Osteocyte (in vitro differentiated cells): ENCODE measurements around a stretch of chr7.

DNA sequence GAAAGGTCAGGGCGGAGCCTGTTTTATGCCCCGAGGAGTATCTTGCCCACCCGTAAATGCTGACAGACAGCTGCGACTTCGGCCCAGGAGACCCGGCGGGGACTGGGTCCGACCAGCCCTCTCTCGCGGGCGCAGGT, 447 bp upstream of the PALS2 start:
- PRO-cap: no peak

- PRO-cap: no peak
Observed at GRCh38 chr7:24819980-24820614, 62.8 kb upstream of the GSDME start.

DNA sequence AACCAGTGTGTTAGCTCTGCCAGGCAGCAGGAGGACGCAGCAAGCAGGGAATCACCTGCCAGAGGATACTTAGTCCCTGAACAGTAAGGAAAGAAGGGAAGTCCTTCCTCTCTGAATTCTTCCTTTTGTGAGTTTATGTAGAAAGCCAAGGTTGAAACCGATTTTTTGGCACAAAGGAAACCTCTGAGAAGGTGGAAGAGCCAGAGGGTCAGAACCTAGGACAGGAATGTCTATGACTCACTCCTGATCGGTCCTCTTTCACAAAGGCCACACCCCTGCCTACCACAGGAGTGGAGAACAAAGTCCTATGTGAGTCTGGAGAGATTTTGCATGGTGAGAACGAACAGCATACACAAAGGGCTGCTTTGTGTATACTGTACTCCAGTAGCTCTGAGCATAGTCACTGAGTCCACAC, 68.8 kb upstream of the GSDME start:
- PRO-cap: no peak

DNA sequence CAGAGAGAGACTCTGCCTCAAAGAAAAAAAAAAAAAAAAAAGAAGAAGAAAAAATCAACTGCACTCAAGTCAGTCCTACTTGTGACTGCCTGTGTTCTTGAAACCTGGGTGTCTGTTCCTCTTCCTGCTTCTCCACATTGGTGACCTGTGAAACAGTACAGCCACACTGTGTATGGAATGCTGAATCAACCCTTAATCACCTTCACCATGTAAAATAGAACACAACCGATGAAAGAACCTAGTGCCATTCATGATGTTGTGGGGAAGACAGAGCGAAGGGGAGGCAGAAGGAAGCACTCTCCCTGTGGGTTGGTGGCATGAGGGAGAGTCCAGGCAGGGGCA, 75.2 kb upstream of the GSDME start:
- PRO-cap: no peak

GRCh38 chr7:24842334-24843383, 85.4 kb upstream of the GSDME start:
- PRO-cap: no peak

GRCh38 chr7:24917860-24918544, 62.0 kb downstream of the OSBPL3 start:
- PRO-cap: no peak

DNA sequence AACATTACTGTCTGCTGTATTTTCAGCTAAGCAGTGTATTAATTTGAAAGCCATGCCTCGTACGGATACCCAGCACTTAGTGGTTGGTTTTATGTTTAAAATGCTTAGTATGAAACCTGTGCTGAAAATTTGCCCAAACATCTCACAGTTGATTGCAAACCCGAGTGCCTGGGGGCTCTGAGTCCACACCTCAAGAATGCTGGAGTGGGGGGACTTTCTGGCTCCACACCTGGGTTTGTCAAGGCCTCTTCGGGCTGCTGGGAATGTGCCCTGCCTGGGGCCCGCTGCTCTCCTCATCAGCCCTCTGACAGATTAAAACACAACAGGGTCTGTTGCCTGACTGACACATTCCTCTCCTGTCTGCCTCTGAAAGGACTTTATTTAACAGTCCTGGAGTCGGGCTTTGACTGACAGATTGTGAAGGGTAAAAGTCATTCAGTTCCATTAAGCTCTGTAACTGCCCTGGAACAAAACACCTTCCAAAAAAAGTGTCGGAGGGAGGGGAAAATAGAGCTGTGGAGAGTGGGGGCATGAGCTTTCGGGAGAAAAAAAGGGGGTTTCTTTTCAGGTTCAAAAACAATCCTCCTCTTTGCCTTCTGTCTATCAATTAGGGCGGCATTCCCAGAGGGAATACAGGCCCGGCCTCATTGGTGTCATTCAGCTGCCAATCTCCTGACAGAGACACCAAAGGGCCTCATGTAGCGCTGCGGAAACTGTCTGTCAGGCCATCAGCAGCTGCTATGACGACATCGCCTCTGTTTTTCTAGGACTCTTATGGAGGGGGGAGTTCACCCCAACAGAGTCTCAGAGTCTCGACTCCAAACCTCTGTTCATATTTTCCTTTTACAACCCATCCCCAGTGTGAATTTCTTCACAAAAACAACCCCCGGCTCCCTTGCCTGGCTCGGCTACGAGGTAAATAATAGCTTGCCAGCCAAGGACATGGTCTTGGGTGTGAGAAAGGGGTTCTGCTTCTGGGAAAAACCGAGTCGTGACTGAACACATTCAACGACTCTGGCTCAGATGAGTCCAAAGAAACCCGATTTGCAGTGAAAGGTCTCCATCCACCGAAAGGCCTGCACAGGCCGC, 398.8 kb upstream of the NFE2L3 start:
- PRO-cap: no peak

DNA sequence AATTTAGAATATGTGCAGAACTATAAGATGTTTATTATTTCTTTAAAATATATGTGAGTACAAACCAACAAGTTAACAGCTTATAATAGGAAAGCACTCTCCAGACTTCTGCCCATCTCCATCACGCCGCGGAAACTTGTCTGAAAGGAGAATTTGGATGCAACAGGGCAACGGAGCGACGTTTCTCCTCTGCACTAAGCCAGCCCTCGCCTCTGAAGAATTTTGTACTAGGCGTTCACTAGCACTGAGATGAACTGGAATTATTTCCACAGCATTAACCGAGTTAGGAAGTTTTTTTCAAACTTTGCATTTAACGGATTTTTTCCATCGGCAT, 296.0 kb upstream of the NFE2L3 start:
- PRO-cap: bidirectional peak, plus-strand start at position 144 of the sequence, minus-strand start at position 138 of the sequence

- PRO-cap: no peak
Observed at GRCh38 chr7:25860250-25861025, 291.6 kb upstream of the NFE2L3 start.

GRCh38 chr7:25889653-25890135, 262.3 kb upstream of the NFE2L3 start:
- PRO-cap: no peak

DNA sequence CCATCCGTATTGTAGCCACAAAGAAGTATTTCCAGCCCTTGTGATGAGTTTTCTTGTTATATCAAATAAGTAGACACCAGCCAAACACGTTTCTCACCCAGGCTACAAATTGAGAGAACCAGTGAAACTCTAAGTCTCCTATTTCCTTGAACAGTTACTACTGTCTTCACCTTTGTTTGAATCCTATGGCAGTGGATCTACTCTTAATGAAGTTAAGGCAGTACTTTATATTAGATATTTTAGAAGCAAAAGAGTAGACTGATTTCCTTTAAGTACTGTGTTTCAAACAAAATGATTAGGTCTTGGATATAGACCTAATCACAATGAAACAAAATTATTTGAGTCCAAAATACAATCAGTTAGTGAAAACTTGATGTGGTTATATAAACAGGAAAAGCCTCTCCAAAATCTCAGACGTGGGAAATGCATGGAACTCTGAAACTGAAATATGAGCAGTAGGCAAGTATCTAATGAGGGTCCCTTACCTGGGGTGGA, 234.4 kb upstream of the NFE2L3 start:
- PRO-cap: no peak

- PRO-cap: no peak
Observed at GRCh38 chr7:25949466-25950171, 202.4 kb upstream of the NFE2L3 start.

GRCh38 chr7:25950172-25950897, 201.7 kb upstream of the NFE2L3 start:
- PRO-cap: no peak

- PRO-cap: no peak
Observed at GRCh38 chr7:26083121-26083379, 68.9 kb upstream of the NFE2L3 start.

- PRO-cap: no peak
Observed at GRCh38 chr7:26153268-26153481, 1.2 kb downstream of the NFE2L3 start.

DNA sequence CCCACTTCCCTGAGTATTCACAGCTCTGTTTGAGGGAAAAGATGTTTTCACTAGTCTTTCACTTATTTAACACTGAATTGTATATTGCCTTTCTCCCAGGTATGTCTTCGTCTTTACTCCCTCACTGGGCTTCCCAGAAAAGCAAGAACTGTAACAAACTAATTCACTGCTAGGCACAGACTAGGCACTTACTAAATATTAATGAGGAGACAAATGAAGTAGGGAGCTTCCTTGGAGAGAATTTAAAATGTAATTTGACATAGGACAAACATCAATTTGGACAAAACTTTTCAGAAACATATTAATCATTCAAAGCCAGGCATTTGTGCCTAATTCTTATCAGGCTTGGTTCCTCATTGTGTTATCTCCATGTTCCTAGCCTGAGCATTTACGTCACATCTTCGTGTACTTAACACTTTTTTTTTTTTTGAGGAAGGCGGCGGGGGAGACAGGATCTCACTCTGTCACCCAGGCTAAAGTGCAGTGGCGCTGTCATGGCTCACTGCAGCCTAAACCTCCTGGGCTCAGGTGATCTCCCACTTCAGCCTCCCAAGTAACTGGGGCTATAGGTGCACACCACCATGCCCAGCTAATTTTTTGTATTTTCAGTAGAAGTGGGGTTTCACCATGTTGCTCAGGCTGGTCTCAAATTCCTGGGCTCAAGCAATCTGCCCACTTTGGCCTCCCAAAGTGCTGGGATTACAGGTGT, 19.8 kb downstream of the HNRNPA2B1 start:
- PRO-cap: unidirectional peak, minus-strand start at position 386 of the sequence

GRCh38 chr7:26193706-26194161, 6.8 kb downstream of the HNRNPA2B1 start:
- PRO-cap: no peak

- PRO-cap: no peak
Observed at GRCh38 chr7:26194755-26195604, 5.6 kb downstream of the HNRNPA2B1 start.

- PRO-cap: no peak
Observed at GRCh38 chr7:26293441-26293803, 1.8 kb downstream of the SNX10 start.

GRCh38 chr7:26420707-26421122, 129.1 kb downstream of the SNX10 start:
- PRO-cap: no peak